Heart left ventricle (tissue), 7 donors: ENCODE measurements around a stretch of chr7.

DNA sequence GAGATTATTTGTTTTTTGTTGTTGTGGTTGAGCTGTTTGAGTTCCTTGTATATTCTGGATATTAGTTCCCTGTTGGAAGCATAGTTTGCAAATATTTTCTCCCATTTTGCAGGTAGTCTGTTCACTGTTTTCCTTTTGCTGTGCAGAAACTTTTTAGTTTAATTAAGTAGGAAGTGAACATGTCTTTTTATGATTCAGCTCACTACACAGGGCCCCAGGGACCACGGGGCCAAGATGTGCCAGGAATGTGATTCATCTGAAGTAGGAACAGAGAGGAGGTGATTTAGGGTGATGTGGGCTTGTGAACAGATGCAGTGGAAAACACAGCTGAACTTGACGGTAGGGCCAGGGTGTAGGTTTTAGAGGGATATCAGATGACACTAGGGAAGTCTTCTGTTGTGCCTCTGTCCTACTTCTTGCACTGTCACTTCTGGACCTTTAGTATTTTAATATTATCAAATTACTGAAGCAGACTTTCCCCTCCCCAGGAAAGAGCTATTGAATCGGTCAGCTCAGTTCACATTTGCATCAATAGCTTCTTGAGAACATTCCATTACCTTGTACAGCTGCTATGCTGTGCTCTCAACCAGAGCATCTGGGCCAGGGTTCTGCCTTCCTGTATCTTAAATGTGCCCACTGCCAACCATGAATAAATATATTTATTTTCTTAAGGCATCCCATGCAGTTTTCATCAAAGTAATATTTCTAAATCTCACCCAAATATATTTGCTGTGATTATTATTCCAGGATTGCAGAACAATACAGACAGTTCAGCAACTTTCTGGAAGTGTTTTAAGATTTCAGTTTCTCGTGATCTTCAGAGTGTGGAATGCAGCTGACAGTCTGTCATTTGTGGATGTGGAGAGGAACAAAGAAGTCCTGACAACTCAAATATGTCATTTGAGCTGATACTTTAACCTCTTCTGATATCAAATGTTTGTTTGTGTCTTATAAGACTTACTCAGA is 96.8 kb downstream of the OSBPL3 start:
- PRO-cap, 6 experiments = peak in 1 of 6 experiments; most common plus-strand start position 849 of the sequence (in 1)
- RAMPAGE, long total RNA, 2 experiments = no peak in any of the 2 experiments
- RRBS = no CpG with 5 or more reads among the region's 4 CpGs

DNA sequence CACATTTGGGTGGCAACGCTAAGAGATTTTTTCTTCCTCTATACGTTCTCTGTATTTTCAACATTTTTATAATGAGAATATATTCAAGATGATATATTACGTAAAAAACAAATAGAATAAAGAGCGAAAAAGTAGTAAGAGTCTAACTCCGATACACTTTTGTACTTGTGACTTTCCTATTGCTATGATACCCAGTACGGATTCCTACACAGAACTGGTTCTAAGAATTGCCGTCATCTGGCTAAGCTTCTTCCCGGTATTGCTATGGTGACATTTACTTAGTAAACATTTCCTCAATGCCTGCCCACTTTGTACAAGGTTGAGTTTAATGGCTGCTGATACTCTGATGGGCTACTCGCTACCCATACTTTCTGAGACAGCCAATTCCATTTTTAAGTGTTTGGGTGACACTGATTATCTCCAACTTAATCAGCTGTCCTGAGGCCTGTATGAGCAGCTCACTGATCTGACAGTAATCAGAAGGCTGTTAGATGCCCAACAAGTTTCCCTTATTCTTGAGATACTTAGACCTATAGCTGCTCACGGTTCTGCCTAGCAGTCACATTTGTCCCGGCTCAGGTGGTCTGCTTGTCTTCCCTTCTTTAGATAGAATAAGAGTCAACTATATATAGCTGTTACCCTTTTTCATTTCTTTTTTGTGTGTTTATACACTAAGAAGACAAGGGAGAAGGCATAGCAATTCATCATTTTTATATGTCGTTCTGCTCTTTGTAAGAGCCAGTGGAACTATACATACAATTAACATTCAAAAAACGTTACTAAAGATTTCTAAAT is 55.5 kb downstream of the OSBPL3 start:
- PRO-cap, 6 experiments = peak in 1 of 6 experiments; most common minus-strand start position 216 of the sequence (in 1)
- RAMPAGE, long total RNA, 2 experiments = no peak in any of the 2 experiments
- RRBS = no CpG with 5 or more reads among the region's 13 CpGs

DNA sequence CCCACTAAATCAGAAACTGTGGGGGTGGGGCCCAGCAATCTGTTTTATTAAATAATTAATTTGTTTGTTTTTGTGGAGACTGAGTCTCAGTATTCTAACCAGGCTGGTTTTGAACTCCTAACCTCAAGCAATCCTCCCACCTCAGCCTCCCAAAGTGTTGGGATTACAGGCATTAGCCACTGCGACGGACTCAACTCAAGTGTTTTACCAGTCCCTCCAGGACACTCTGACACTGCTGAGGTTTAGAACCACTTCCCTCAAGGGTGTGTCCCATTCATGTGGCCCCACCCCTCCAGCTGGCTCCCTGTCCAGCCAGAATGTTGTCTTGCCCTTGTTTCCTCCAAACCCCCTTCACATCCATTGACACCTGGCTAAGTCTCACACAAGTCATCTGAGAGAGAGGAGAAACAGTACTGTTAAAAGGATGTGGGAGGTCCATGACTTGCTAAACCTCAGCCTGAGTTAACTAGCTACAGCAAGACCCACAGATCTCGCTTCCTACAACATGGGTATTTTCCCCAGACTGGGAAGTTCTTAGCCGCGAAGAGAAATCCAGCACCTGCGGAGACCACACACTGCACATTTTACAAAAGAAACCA is 14.2 kb downstream of the OSBPL3 start:
- PRO-cap, 6 experiments = peak in 2 of 6 experiments; most common minus-strand start position 228 of the sequence (in 1)
- RAMPAGE, long total RNA, 2 experiments = no peak in any of the 2 experiments
- RRBS = no CpG with 5 or more reads among the region's 6 CpGs

DNA sequence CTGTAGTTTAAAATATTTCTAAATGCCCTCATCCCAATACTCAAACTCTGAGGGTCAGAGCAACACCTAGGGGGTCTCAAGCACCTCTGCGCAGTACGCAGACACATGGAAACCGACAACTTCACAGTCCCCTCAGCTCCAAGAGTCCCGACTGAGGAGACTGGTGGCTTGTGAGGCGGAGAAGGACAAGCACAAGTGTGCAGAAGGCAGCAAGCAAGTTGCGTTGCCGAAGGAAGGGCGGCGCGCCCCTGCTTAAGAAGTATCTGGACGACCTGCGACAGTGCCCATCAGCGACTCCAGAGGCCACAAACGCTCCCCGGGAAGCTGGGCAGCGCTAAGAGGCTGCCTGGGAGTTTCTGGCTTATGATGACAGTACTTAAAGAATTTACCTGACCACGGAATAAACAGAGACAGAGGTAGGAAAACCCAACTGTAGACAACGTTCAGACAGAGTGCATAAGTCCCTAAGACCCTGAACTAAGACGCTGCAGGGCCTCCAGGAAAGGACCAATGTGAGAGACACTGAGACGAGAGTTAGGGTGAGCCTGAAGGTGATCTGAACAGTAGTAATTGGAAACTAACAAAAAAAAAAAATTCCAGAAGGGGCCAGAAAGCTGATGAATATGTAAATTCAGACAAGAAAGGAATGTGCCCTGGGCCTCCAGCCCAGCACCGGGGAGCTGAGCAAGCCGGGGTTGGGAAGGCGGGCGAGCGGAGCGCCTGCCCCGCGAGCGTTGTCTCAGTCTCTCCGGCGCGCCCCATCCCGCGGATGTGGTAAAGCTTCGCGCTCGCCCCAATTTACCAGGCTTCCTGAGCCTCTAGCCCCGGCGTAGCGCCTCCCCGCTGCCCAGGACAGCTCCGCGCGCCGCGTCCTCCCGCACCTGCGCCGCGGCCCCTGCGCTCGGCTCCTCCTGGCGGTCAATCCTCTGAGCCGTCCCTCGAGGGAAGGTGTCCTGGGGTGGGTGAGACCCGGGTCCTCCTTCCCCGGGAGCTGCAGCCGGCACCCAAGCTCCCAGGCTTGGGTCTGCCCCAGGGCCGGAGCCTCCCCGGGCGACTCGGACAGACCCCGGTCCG is 933 bp downstream of the OSBPL3 start:
- PRO-cap, 6 experiments = peak in 5 of 6 experiments; most common plus-strand start position 687 of the sequence (in 2); most common minus-strand start position 773 of the sequence (in 5)
- RAMPAGE, long total RNA, 2 experiments = no peak in any of the 2 experiments
- RRBS = 2% methylated on average over 16 of the region's 64 CpGs

DNA sequence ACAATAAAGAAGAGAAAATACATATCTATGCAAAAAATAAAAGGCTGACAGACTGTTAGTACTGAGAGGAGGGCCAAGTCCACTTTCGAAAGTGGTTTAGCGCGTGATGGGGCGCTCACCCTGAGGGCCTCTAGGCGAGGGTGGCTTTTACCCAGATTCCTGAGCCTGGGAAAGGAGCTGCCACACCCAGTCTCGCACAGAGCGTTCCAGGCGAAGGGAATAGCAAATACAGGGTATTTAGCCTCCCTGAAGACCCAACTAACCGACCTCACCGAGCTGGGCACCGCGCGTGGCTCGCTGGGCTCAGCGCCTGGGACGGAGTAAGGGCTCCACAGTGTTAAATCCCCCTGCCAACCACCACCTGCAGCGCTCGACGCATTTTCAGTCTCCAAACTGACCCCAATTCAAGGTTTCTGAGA is 1.2 kb upstream of the OSBPL3 start:
- PRO-cap, 6 experiments = no peak in any of the 6 experiments
- RAMPAGE, long total RNA, 2 experiments = no peak in any of the 2 experiments
- RRBS = no CpG with 5 or more reads among the region's 19 CpGs

- PRO-cap, 6 experiments = no peak in any of the 6 experiments
- RAMPAGE, long total RNA, 2 experiments = no peak in any of the 2 experiments
- RRBS = no CpG with 5 or more reads among the region's 4 CpGs
Measured at GRCh38 chr7:25119855-25120369, 5.1 kb downstream of the CYCS start.

GRCh38 chr7:25314636-25315244 is 86.5 kb upstream of the NPVF start:
- PRO-cap, 6 experiments = no peak in any of the 6 experiments
- RAMPAGE, long total RNA, 2 experiments = no peak in any of the 2 experiments
- RRBS = no CpG with 5 or more reads among the region's 9 CpGs

- PRO-cap, 6 experiments = peak in 2 of 6 experiments; most common minus-strand start chr7:25849517 (in 2)
- RAMPAGE, long total RNA, 2 experiments = no peak in any of the 2 experiments
- RRBS = no CpG with 5 or more reads among the region's 13 CpGs
Measured at GRCh38 chr7:25849372-25850226, 302.4 kb upstream of the NFE2L3 start.

- PRO-cap, 6 experiments = no peak in any of the 6 experiments
- RAMPAGE, long total RNA, 2 experiments = no peak in any of the 2 experiments
- RRBS = no CpG with 5 or more reads among the region's 18 CpGs
Measured at GRCh38 chr7:25949466-25950171, 202.4 kb upstream of the NFE2L3 start.

DNA sequence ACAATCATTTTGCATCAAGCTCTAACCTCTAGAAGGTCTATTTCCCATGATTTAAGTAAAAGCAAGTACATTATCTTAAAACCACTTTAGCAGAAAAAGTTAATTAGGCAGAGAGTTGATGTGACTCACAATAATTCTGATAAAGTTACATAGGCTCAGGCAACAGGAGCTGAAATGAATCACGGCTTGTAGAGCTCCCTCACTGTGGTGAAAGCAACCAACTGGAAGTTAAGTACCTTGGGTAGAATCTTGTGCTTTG is 68.9 kb upstream of the NFE2L3 start:
- PRO-cap, 6 experiments = no peak in any of the 6 experiments
- RAMPAGE, long total RNA, 2 experiments = no peak in any of the 2 experiments
- RRBS = no CpG with 5 or more reads among the region's 1 CpG

GRCh38 chr7:26211426-26212440 is 10.2 kb downstream of the CBX3 start:
- PRO-cap, 6 experiments = no peak in any of the 6 experiments
- RAMPAGE, long total RNA, 2 experiments = no peak in any of the 2 experiments
- RRBS = no CpG with 5 or more reads among the region's 6 CpGs

GRCh38 chr7:26293441-26293803 is 1.8 kb downstream of the SNX10 start:
- PRO-cap, 6 experiments = no peak in any of the 6 experiments
- RAMPAGE, long total RNA, 2 experiments = no peak in any of the 2 experiments
- RRBS = no CpG with 5 or more reads among the region's 4 CpGs

- PRO-cap, 6 experiments = no peak in any of the 6 experiments
- RAMPAGE, long total RNA, 2 experiments = no peak in any of the 2 experiments
- RRBS = no CpG with 5 or more reads among the region's 1 CpG
Measured at GRCh38 chr7:26321473-26321726, 29.7 kb downstream of the SNX10 start.

GRCh38 chr7:26343360-26343859 is 51.7 kb downstream of the SNX10 start:
- PRO-cap, 6 experiments = no peak in any of the 6 experiments
- RAMPAGE, long total RNA, 2 experiments = no peak in any of the 2 experiments
- RRBS = no CpG with 5 or more reads among the region's 10 CpGs

DNA sequence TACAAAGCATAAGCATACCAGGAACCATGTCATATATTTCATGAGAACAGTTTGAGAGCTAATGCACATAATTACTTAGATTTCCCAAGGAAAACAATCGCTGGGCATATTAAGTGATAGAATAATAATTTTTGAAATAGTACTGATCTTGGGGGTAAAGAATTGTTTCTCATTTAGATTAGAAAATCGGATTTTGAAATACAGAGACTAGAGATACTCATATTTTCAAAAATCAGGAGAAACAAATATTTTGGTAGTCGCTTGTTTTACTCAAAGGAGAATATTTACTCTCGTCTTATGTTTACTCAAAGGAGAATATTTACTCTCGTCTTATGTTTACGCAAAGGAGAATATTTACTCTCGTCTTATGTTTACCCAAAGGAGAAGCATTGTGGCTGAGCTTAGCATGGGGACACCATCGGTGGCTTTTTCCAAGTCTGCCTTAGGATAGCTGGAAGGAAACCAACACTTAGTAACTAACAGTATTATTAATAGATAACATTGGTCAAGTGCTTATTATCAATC is 71.7 kb downstream of the SNX10 start:
- PRO-cap, 6 experiments = no peak in any of the 6 experiments
- RAMPAGE, long total RNA, 2 experiments = no peak in any of the 2 experiments
- RRBS = no CpG with 5 or more reads among the region's 8 CpGs

- PRO-cap, 6 experiments = peak in 1 of 6 experiments; most common plus-strand start chr7:26418143 (in 1); most common minus-strand start chr7:26417875 (in 1)
- RAMPAGE, long total RNA, 2 experiments = no peak in any of the 2 experiments
- RRBS = no CpG with 5 or more reads among the region's 10 CpGs
Measured at GRCh38 chr7:26417354-26418478, 126.1 kb downstream of the SNX10 start.

DNA sequence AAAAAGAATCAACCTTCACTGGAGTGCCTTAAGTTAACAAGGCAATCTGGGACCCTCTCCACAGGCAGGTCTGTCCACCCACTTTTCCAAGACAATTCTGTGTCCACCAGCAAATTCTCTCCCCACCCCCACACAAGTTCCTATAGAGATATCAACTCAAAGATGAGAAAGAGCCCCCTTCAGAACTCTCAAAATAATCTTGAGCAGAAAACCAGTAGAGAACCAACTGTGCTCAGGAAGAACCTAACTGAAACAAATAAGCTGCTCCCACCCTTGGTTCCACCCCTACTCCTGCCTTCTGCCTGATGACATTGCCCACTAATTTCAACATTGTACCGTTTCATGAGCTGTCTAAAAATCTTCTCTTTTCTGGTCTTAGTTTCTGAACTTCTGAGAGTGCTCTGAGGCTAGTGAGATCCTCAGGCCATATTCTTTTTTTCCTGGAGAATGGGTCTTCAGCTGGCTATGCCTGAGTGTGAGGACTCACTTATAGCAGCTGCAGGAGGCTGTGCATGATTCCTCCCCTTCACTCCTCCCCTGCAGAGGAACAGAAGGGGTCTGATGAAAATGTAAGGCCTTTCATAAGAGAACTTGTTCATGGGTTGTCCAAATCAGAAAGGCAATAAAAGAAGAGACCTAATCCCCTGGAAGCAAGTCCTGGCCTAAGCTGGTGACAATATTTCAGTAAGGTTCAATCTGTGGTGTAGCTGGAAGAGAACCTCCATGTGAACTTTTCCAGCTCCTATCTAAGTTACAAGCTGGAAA is 11.2 kb downstream of the HOXA4 start:
- PRO-cap, 6 experiments = no peak in any of the 6 experiments
- RAMPAGE, long total RNA, 2 experiments = no peak in any of the 2 experiments
- RRBS = no CpG with 5 or more reads among the region's 1 CpG

- PRO-cap, 6 experiments = peak in 1 of 6 experiments; most common minus-strand start chr7:27124326 (in 1)
- RAMPAGE, long total RNA, 2 experiments = no peak in any of the 2 experiments
- RRBS = 19% methylated on average over 15 of the region's 63 CpGs
Measured at GRCh38 chr7:27123469-27124530, 6.8 kb downstream of the HOXA4 start.

DNA sequence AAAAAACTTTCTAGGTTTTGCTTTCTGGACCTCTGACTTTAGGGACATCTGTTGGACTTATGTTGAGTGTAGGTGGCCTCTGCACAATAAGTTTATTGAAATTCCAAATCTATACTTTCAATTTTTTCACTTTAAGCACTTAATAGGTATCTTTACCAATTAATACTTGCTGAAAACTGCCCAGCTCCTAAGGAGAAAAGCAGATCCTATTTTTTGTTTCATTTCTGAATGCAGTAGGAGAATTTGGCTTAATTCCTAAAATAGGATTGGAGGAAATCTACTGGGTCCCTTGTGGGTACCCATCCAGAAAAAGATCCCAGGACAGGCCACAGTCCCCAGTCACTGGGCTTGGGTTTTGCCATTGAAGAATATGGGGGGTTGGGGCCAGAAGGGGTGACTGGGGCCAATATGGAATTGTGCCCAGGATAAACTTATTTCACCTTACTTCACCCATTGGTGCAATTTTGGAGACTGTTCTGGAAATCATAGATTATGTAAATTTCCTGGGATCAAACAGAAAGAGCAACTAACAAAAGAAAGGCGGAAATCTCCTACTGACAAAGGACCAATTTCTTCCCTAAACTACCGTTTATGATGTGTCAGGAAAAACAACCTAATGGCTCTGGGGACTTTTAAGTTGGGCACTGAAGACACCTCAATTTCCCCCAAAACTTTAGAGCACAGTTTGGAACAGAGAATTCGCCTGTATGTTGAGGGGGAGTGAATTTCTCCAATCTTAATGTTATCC is 5.0 kb downstream of the HOXA5 start:
- PRO-cap, 6 experiments = no peak in any of the 6 experiments
- RAMPAGE, long total RNA, 2 experiments = no peak in any of the 2 experiments
- RRBS = no CpG with 5 or more reads among the region's 3 CpGs

DNA sequence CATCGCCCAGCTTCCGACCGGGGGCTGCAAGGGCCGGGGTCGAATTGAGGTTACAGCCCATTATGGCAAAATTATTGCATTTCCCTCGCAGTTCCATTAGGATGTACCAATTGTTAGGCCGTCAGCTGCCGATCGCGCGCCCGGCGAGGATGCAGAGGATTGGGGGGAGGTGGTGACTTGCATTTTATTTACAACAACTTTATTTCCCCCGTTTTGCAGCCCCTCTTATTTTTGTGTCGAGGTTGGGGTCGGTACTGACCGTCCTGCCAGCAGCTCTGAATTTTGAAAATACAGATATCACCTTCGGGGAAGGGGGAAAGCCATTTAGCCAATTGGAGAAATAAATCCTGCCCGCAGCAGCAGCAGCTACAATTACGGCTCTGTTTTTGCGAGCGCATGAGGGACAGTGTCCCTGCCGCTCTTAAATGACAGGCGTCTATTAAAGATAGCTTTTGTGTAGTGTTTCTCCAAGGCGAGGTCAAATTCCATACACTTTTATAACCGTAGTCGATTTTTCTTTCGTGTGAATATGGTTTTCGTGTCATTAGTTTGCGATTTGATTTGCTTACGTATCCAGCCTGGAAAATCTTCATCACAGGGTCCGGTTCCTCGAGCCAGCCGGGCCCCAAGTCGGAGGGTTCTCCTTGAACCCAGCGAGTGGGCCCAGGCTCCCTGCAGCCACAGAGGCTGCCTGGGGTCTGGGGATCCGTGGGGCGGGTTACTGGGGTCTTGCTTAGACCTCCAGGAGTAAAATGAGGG is 636 bp upstream of the HOXA5 start:
- PRO-cap, 6 experiments = no peak in any of the 6 experiments
- RAMPAGE, long total RNA, 2 experiments = no peak in any of the 2 experiments
- RRBS = 5% methylated on average over 11 of the region's 38 CpGs